Endometrial microvascular endothelial cells (primary cell): ENCODE measurements around a stretch of chr11.

DNA sequence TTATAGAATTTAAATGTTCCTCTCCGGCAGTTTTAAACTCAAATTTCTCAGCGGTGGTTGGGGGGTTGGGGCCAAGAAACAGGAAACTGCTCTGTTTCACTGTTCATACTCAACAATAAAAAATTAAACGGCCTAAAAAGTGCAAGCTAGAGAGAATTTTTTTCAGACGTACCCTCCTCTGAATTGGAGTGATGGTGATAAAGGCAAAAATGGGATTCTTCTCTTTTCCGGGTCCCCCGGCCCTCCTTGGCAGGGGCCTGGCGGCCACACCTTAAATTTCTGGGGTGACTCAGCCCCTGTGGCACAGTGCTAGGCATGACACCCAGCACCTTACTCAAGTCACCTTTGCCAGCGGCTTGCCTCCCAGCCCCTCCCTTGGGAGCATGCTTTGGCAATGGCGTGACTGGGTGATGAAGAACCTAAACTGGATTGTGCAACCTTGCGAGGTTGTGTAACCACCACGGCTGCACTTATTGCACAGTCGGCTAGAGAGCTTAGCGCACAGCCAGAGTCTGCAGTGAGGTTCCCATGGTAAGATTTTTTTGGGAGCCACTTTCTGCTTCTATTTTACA is 16.2 kb upstream of the LDLRAD3 start:
- RAMPAGE, long total RNA: no peak

DNA sequence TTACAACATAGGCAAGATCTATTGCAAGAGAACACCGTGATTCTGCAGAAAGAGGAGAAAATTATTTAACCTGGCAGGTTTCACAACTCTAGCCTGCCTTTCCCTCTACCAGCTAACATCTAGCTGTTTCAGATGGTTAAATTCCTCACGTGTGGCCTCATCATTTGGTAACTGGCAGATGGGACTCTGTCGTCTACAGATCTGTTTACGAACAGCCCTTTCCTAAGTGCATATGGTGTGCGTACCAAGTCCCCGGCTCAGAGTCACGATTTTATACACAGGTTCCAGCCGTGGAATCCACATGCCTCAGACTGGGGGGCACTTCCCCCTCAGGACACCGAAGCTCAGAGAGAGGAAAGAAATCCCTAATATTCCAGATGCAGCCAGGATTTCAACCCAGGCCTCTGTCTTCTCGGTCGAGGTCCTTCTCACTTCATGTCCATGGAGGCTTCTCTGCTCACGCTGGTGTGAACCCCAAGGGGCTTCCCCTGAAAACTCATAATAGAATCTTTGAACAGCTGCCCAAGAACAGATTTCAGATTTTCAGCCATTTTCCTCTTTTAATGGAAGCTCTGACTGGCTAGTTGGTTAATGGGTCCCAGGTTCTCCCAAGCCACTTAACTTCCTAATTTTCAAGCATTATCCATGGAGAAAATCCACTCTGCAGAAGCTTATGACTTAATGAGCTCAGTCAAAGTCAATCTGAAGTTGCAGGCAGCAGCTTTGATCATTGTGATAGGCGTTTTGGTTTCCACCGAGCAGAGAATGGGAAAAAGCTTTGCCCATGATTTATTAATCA is 25.1 kb downstream of the LDLRAD3 start:
- RAMPAGE, long total RNA: no peak

DNA sequence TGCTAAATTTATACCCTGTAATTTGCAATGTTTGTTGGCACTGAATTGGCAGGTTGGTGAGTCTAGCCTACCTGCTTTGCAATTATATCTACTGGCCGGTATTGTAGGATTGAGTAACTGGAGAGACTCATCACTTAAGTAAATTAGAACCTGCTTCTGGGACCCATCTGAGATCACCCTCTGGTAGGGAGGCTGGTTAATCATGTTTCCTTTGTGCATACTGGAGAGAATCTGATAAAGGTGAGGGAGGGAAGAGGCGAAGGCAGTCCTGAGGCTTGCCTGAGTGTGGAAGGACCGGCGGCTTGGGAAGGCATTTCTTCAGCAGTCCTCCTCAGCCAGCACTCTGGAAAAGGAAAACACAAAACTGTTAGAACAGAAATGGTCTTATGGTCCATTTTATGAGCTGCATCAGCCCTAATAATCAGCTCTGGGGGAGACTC is 63.4 kb downstream of the LDLRAD3 start:
- RAMPAGE, long total RNA: no peak

DNA sequence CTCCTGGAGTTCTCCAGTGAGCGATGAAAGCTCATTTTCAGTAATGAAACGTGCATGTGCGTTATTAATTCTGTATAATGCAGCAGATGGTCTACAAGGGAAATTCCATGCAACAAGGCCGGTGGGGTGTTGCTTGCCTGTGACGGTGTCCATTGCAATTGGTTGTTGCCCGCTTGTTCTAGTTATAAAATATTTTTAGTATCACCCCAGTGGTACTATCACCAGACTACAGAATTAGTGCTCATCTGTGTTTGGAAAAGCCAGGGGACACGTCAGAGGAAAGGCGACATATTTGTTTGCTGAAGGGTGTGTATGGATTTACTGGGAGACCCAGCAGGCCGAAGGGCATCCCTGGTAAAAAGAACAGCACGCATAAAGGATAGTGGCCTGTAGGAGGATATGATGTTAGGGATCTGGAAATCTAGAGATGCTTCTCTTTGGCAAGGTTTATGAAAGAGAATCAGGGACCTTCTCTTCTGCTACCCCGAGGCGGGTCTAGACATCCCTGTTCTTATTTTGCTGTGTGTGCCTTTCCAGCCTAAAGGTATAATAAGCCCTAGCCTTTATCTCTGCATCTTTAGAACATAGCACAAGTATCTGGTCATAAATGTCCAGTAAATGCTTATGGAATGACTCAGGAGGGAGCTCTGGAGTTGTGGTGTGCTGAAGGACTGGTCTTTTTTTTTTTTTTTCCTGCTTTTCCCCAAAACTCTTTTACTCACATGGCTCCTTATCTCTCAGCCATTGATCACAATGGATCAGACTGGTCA is 90.8 kb downstream of the LDLRAD3 start:
- RAMPAGE, long total RNA: no peak

GRCh38 chr11:36091158-36091636 is 147.3 kb downstream of the LDLRAD3 start:
- RAMPAGE, long total RNA: no peak

DNA sequence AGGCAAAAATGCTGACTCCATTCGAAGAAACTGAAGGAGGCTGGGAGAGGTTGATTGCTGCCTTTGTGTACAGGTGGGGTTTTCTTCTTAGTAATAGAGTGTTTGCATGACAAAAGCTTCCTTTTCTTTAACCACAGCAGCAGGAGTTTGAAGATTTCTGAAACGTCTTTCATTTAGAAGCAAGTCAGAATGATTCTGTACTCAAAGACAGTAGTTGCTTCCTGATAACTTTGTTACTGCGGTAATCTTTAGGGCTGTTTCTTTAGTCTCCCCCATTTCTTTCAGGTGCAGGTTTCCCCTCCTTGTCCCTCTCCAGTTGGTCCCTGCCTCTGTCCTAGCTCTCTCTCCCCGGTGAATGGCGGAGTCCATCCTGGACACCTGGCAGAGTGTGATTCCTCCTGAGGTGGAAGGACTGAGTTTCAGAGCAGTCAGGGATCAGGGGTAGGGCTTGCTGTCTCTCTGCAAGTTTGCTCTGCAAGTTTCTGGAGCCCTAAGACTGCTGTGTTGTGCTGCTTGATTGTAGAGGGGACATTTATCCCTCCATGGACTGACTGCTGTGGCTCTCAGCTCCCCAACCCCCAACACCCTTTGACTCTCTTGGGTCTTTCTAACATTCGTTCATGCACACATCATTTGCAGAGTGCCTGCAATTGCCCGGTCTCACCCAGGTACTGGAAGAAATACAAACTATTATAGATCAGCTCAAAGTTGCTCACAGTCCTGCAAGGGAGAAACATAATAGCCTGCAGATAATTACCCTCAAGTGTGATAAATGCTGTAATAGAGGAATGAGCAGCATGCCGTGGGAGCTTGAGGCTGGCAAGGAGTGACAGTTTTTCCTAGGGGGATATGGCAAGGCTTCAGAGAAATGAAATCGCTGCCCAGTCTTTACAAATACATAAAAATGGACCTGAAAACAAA is 166.4 kb downstream of the LDLRAD3 start:
- RAMPAGE, long total RNA: no peak

DNA sequence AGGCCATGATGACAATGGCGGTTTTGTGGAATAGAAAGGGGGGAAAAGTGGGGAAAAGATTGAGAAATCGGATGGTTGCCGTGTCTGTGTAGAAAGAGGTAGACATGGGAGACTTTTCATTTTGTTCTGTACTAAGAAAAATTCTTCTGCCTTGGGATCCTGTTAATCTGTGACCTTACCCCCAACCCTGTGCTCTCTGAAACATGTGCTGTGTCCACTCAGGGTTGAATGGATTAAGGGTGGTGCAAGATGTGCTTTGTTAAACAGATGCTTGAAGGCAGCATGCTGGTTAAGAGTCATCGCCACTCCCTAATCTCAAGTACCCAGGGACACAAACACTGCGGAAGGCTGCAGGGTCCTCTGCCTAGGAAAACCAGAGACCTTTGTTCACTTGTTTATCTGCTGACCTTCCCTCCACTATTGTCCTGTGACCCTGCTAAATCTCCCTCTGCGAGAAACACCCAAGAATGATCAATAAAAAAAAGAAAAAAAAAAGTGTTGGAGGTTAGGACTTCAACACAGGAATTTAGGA is 143.6 kb downstream of the COMMD9 start:
- RAMPAGE, long total RNA: no peak

DNA sequence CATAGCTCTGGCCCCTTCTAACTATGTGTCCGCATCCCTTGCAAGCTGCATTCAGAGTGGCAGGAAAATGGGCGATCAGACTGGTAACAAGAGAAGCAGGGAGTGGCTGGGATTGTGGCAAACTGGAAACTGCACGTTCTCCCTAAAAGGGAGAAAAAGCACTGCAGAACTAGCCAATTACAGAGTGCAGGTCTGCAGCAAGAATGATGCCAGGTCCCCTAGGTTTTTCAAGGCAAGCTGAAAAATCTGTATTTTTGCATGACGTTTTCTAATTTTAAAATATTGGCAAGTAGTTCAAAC is 76.4 kb downstream of the PRR5L start:
- RAMPAGE, long total RNA: no peak

DNA sequence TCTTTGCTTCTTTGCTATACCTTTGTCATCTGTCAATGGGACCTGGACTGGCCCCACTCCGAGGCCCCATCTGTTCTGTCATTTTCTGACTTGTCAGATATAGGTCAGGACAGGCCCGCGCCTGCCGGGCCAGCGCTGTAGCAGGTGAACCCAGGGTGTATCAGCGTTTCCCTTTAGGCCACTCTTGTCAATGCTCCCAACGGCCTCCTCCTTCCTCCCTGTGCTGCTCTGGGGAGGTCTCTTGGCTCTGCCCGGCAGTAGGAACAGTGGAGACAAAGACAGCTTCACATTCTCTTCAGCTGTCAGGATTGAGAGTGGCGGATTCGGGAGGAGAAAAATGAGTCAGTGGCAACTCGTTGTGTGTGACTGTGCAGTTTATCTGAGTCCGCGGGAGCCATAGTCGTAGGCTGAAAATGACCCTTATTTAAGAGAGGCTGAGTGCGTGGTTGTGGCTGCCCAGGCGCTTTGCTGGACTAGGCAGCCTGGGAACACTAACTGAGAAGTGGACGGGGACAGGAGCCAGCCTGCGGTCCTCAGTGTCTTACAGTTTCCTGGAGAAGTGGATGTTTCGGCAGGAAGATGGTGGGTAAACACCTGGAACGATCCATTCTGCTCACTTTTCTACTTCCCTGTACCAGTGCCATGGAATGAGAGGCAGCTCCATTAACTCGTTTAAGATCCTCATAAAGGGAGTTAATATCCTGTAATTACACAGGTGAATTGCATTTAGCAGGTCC is 102.3 kb downstream of the PRR5L start:
- RAMPAGE, long total RNA: no peak

DNA sequence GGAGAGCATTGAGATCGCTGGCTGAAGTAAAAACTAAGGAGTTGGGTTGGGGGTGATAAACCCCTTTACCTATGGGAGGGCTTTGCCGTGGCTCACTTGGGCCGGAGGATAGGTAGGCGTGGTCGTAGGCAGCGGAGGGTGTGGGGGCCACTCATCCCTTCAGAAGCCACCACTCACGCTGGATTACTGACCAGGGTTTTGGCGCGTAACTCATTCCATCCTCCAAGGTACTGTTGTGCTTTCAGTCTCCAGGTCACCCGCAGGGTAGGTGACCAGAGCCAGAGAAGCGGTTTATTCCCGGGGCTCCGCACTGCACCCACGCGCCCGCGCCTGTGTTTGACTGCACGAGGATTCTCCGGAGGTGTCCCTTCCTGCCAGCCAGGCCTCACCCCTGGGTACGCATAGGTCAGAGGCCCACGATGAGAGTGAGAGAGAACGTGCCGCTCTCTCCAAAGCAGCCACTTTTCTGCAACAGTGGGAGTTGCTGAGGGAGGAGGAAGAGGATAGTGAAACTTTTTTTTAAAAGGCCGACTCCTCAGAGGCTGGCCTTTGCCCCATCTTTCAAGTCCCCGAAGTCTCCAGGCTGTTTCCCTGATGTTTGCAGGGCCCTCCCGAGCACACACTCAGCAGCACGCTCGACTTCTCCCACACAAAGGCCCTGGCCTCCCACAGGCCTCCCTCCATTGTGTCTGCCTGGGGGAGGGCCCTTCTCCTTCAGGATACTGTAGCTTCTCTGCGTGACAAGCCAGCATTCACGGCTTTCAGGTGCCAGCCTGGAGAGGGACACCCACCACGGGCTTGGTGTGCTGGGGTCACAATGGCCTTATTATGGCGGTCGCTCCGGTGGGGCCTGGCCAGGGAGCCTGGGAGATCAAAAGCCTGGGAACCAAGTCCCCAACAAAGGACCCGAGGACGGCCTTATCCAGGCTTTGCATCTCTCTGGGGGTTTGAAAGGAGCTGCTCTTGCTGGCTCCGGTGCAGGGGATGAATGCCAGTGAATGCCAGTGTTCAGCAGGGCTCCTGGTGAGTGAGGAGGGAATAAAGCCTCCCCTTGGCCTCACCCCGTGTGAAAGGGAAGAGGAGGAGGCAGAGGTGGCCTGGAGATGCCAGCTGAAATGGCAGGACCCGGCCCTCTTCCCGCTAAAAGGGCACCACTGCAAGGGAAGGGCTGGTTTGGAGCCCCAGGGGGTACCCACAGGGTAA is 55.2 kb downstream of the TRAF6 start:
- RAMPAGE, long total RNA: no peak

DNA sequence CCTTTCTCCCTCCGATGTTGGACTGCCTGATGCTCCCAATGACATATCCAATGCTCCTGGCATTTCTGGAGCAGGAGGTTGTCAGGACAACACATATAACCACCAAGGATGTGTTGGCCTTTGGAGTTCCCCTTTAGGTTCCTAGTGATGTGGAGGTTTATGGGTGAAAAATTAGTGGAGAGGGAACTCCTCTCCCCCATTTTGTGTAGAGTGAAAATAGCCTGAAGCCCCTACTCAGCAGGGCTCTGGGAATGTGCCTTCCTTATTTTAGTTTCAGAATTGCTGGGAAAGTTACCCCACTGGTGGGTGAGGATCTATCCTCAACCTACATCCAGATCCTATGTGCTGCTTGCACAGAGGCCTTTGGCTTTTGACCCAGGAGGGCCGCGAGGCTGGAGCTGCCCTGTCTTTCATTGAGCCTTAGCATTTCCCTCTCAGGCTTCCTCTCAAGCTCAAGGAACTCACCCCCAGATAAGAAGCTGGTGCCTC is 47.0 kb downstream of the TRAF6 start:
- RAMPAGE, long total RNA: no peak

- RAMPAGE, long total RNA: no peak
Observed at GRCh38 chr11:36557302-36557791, 10.5 kb upstream of the RAG1 start.

GRCh38 chr11:42874705-42875218 is 437.0 kb upstream of the API5 start:
- RAMPAGE, long total RNA: no peak

GRCh38 chr11:43269313-43269512 is 42.6 kb upstream of the API5 start:
- RAMPAGE, long total RNA: no peak

- RAMPAGE, long total RNA: no peak
Observed at GRCh38 chr11:43555084-43555757, 125.3 kb upstream of the HSD17B12 start.

- RAMPAGE, long total RNA: no peak
Observed at GRCh38 chr11:43576622-43577025, 103.9 kb upstream of the HSD17B12 start.

GRCh38 chr11:43987134-43987923 is 44.9 kb downstream of the C11orf96 start:
- RAMPAGE, long total RNA: no peak

DNA sequence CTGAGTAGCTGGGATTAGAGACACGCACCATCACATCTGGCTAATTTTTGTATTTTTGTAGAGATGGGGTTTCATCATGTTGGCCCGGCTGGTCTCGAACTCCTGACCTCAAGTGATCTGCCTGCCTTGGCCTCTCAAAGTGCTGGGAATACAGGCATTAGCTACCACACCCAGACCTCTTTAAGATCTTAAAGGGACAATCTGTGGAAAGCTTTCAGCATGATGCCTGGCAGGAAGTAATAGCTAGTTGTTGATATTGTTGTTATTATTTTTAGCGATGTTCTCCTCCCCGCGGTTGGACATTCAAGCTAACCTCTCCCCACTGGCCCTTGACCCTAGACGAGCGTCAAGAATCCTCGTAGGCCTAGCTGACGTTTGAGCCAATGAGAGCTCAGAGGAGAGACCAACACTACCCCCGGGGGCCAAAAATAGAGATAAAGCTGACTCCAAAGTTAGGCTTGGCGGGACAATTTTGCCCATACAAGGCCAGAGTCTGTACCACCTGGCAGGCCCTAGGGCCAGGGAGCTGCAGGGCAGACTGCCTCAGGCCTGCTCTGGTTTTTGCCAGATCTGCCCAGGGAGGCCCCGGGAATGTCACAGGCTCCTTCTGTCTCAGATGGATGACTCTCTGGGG is 41.0 kb upstream of the ACCSL start:
- RAMPAGE, long total RNA: no peak

GRCh38 chr11:44015957-44016626 is 31.7 kb upstream of the ACCSL start:
- RAMPAGE, long total RNA: no peak

DNA sequence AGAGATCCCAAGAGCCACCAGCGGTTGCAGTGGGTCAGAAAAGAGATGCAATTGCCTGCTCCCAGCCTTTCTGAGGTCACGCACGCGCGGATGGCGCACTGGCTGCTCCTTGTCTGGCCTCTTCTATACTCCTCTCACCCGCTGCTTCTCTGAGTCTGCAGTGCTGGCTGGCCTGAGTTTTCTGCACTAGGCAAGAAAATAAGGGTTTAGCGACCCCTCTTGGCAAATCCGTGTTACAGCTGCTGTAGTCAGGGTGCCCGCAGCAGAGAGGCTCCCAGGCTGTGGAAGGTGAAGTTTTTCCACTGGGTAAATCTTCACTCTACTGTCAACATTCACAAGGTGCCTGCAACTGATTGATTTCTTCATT is 10.5 kb upstream of the ACCSL start:
- RAMPAGE, long total RNA: no peak